CMK (cell line): ENCODE measurements around a stretch of chr4.

- RRBS, result no CpG with 5 or more reads among the region's 4 CpGs
Observed at GRCh38 chr4:11468746-11469298, 40.1 kb upstream of the HS3ST1 start.

GRCh38 chr4:11624886-11625325 lies 196.2 kb upstream of the HS3ST1 start:
- RRBS, result no CpG with 5 or more reads among the region's 5 CpGs

- RRBS, result no CpG with 5 or more reads among the region's 2 CpGs
Observed at GRCh38 chr4:13356801-13357265, 127.3 kb downstream of the RAB28 start.

DNA sequence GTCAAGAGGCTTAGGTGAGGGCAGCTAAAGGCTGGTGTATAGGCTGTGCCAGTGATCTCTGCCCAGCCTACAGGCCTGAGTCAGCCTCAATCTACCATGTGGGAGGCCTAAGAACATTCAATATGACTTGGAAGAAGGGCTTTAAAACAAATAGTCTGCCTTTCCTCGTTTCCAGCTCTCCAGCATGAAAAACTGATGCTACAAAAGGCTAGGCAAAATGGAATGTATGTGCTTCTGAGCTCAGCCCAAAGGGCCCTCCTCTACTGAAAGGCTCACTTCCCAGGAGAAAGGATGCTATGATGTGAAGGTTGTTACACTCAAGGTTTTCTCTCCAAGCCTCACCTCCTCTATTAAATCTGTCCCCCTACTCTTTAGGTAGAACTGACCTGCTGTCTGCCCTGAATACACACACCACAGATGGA lies 121.3 kb downstream of the RAB28 start:
- RRBS, result no CpG with 5 or more reads among the region's 1 CpG

- RRBS, result no CpG with 5 or more reads among the region's 4 CpGs
Observed at GRCh38 chr4:13454492-13455307, 29.4 kb downstream of the RAB28 start.

DNA sequence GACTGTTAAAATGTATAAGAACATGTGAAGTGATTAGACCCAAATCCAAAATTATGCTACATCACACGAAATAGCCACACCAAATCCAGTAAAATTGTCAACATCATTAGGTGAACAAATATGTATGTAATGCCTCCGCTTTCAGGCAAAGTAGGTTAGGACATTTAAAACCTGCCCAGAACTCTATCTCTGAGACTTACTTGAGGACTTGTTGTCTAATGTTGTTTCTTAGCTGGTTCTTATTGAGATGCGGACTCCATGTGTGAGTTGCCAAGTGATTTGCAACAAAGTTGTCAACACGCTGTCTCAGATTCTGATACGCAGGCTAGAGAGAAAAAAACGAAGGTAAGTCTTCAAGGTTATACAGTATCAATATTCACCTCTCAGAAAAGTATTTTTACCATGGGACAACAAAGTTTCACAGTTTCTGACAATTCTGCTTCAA lies 7.8 kb downstream of the BOD1L1 start:
- RRBS, result no CpG with 5 or more reads among the region's 6 CpGs

DNA sequence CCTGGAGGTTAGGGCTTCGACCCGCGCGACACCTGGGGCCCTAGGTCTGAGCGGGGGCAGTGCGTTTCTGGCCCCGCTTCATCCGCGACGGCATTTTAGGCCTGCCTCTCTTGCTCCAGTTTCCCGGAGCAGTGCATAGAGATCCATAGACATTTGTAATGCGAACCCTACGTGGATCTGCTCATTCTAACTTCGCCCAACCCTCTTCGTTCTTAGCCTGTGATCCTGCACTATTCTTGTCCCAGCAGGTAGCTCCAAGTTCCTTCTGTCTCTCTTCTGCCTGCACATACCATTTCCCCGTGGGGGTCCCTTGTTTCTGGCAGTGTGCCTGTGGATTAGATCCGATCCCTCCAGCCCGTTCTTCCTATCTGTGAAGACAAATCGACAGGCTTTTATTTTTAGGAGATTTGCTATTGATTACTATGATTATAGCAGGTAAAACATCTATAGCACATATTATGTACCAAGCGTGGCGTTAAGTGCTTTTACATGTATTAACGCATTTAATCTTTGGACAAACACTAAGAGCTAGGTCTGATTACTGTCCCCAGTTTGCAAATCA lies 498 bp upstream of the BOD1L1 start:
- RRBS, result no CpG with 5 or more reads among the region's 22 CpGs

DNA sequence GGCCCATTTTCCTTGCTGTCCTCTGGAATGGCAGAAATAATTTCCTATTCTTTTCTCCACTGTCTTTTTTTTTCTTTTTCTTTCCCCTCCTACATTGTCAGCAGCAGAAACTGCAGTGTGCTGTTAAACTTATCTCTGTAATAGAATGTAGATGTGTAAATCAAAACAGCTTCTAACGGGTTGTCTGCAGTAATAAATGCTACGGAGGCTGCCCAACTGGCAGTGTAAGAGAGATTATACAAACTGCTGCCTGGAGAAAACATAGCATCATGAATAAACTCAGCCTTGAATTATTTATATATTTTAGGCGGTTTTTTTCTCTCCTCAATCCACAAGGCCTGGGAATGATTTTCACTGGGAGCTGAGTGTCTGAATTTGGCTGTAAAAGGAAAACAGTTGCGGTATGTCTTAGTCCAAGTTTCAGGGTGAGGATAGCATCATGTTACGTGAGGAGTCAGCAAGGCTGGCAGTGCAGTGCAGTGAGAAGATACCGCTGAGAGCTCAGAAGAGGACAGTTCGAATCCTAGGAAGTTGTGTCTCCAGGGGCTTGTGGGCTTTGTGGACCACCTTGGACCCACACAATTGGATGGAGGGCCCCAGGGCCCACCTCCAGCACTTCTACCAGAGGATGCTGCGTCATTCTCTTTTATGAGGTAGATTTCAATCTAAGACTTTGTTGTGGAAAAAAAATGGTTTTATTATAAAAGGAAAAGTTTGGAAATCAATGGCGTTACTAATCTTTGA lies 291.5 kb upstream of the BOD1L1 start:
- RRBS, result no CpG with 5 or more reads among the region's 9 CpGs

GRCh38 chr4:14165532-14166127 lies 538.1 kb upstream of the BOD1L1 start:
- RRBS, result no CpG with 5 or more reads among the region's 3 CpGs

DNA sequence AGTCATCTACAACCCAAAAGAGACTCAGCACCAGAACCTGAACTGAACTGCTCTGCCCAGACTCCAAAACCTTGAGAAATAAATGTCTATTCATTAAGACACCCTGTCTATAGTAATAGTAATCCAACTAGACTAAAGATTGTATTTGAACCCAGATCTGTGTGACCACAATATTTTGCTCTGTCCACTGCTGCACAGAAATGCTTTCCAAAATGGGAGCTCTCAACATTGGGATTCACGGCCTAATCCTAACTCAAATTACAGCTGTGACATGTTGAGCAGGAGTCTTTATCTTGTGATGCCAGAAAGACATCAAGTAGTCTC lies 644.6 kb upstream of the CPEB2 start:
- RRBS, result no CpG with 5 or more reads among the region's 1 CpG

GRCh38 chr4:15002630-15003303 lies 486 bp downstream of the CPEB2 start:
- RRBS, result 1% methylated on average over 36 of the region's 66 CpGs

GRCh38 chr4:15065937-15067071 lies 64.0 kb downstream of the CPEB2 start:
- RRBS, result no CpG with 5 or more reads among the region's 11 CpGs

DNA sequence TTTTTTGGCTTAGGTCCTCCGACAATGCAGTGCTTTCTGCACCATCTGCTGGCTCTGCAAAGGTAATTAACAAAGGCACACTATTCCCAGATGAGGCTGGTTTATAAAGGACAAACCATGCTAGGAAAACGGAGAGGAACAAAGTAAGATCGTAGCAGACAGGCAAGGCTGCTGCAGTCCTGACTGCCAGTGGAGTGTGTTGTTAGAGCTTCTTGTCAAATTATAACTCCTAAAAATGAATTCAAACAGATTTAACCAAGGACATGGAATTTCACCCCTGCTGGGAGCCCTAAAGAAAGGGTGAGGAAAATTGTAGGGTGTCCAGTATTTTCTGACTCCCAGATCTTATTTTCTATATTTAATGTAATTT lies 142.1 kb downstream of the CPEB2 start:
- RRBS, result no CpG with 5 or more reads among the region's 3 CpGs

- RRBS, result no CpG with 5 or more reads among the region's 7 CpGs
Observed at GRCh38 chr4:15145500-15146053, 143.3 kb downstream of the CPEB2 start.

DNA sequence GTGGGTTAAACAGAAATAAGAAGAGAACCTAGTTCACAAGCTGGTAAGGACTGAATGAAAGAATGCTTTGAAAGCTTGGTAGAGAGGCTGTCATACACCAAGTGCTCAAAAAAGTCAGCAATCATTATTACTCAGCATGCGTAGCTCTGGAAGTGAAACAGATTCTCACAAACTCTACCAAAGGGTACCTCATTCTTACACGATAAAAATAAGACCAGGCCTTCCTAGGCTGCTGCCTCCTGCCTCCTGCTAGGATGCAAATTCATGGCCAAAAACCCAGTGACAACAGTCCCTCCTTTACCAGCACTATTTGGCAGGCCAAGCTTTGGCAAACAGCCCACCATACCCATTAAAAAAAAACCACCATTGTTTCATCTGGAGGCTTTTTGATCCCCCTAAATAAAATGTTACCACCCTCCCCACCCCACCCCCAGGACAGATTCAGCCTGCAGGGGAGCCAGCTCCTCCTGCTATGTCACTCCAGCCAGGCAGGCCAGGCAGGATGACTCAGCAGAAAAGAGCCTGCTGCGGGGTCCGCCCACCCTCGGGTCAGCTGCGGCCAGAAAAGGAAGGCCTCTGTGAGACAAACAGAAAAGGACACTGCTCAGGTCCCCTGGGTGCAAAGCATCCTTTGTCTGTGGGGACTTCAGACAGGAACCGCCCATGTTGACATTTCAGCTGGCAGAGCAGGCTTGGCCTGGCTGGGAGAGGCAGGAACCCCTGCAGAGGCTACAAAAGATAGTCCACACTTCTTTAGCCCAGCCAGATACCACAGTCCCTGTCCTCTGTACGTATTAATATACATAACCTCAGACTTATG lies 147.4 kb downstream of the CPEB2 start:
- RRBS, result no CpG with 5 or more reads among the region's 8 CpGs

GRCh38 chr4:15234037-15234469 lies 193.8 kb upstream of the C1QTNF7 start:
- RRBS, result no CpG with 5 or more reads among the region's 6 CpGs

- RRBS, result no CpG with 5 or more reads among the region's 5 CpGs
Observed at GRCh38 chr4:15322404-15322865, 105.4 kb upstream of the C1QTNF7 start.

DNA sequence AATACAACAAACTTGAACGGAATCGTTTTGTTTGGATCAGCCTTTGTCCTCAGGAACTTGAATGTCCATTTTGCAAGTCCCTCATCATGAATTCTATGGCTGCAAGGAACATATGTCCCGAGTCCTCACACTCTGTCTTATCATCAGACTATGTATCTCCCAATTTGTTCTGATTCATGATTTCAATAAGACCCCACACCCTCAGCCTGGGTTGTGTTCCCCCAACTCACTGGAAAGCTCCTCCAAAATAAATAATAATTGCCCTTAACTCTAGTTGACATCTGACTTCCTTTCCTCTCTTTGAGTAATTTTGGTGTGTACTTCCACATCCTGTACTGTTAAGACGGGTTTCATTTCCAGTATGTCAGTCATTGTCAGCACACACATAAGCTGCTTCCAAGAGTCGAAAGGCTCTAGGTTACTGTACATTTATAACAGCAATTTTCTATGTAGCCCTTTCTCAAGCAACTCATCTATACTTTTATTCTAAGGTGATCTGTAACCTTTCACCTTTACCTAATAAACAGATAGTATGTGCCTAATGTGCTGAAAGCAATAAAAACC lies 52.2 kb upstream of the C1QTNF7 start:
- RRBS, result no CpG with 5 or more reads among the region's 5 CpGs

GRCh38 chr4:15400791-15401793 lies 26.7 kb upstream of the C1QTNF7 start:
- RRBS, result no CpG with 5 or more reads among the region's 11 CpGs